ENCODE measurements around the genes HMGB1, HSPH1 and N4BP2L2.

DNA sequence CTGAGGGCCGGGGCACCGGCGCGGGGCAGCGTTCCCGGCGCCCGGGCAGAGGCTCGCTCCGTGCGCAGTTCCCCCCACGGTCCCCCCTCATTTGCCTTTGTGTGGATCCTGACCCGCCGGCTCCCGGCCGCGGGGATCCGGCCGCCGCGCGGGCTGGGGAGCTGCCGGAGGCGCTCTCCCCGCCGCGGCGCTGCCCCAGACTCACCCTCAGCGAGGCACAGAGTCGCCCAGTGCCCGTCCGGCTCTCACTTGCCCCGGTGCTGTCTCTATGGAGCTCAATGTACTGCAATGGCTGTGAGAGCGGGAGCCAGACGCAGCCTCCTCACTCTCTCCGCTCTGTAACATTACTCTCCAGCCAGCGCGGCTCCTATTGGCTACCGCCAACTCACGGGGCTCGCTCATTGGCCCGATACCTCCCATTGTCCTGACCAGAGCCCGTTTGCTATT, at the start of gene HMGB1:
TSS of gene HMGB1 (minus strand) at position 346 of the 447 bp plus-strand sequence.
- RRBS, result under 1% methylated on average over 12 of the region's 43 CpGs

DNA sequence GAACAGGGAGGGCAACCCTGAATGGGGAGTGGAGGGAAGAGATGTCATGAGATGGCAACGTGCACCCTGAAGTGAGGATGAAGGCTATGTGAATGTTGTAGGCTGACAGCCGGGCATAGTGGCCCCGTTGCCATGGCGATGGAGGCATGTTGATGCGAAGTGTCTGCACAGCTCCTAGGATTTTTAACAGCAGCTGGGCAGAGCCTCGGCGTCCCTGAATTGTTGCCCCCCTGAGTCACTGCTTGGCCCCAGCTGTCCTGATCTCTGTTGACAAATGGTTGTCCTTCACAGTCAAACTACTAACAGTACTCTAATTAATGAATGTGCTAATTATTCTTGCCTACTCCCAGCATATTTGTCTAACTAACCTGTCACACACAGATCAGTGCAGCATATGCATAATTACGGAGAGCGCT, 4.7 kb upstream of the ALOX5AP start:
- RRBS, result no CpG with 5 or more reads among the region's 9 CpGs

DNA sequence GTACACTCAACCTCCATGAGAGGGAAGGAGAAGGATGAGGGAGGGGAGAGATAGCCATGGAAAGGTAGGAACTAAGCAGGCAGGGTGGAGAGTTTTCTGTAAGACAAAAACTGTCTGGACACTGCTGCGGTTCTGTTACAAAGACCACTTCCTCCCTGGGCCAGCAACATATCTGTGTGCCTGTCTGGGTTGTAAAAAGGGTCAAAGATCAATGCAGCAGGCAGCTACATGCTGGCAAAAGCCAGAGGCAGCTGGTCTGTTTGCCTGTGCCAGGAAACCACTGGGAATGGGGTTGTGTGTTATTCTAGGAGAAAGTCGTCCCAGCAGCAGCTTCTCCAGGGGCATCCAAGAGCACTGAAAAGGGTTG, 11.0 kb downstream of the ALOX5AP start:
- RRBS, result no CpG with 5 or more reads among the region's 2 CpGs

- RRBS, result no CpG with 5 or more reads among the region's 14 CpGs
Observed at GRCh38 chr13:30847827-30848505, 58.1 kb upstream of the MEDAG start.

- RRBS, result 2% methylated on average over 38 of the region's 73 CpGs
Observed at GRCh38 chr13:31161286-31162096, at the start of gene HSPH1. HSPH1 (minus strand) TSS chr13:31161904.

- RRBS, result no CpG with 5 or more reads among the region's 3 CpGs
Observed at GRCh38 chr13:32126162-32126659, 94.6 kb downstream of the FRY start.

DNA sequence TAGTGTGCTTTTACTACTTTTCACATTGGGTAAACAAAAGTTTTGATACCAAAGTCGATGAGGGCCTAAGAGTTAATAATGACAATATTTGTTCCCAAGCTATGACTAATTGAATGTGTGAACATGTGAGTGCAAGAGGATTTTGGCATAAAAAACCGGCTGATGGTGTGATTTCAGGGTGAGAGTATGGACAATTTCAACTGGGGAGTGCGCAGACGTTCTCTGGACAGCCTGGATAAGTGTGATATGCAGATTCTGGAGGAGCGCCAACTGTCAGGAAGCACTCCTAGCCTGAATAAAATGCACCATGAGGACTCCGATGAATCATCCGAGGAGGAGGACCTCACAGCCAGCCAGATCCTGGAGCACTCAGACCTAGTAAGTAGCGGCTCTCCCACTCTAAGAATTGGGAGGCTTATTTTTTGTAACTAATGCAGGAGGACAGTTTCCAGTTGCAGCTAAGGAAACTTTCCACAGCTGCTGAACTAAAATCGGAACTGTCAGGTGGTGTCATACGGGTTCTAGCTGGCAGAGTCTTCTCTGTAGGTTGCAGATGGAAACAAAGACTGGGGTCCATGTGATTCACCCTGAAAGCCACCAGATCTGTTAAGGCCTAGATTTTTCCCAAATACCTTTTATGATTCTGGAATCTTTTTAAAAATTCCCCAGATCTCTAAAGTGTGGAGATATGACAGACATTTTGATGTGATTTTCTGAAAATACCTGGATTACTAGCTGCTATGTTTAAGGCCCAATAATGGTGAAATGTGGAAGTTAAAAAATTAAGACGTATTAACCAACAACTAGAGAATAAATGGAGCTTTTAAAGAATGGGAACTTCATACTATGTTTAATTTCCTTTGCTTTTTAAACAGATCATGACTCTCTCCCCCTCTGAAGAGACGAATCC, 53.5 kb downstream of the ZAR1L start:
- RRBS, result no CpG with 5 or more reads among the region's 12 CpGs

DNA sequence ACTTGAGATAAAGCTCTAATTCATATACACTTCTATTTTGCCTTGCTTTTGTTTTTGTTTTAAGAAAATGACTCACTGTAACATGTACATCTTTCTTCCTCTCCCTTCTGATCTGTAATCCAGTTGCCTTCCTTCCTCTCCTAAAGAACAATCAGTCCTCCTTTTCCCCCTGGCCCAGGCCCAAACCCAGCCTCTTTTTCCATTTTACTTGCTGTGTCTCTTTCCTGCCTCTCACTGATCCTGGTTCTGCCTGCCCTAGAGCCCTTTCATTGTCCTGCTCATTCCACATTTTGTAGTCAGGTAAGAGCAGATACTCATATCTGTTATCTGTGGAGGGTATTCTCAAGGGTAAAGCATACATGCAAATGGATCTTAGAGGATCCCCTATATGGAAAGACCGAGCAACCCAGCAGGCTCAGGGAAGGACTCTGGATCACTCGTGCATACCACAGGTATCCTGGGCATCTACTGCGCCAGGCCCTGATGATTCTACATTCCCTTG, 50.7 kb downstream of the ZAR1L start:
- RRBS, result no CpG with 5 or more reads among the region's 3 CpGs

DNA sequence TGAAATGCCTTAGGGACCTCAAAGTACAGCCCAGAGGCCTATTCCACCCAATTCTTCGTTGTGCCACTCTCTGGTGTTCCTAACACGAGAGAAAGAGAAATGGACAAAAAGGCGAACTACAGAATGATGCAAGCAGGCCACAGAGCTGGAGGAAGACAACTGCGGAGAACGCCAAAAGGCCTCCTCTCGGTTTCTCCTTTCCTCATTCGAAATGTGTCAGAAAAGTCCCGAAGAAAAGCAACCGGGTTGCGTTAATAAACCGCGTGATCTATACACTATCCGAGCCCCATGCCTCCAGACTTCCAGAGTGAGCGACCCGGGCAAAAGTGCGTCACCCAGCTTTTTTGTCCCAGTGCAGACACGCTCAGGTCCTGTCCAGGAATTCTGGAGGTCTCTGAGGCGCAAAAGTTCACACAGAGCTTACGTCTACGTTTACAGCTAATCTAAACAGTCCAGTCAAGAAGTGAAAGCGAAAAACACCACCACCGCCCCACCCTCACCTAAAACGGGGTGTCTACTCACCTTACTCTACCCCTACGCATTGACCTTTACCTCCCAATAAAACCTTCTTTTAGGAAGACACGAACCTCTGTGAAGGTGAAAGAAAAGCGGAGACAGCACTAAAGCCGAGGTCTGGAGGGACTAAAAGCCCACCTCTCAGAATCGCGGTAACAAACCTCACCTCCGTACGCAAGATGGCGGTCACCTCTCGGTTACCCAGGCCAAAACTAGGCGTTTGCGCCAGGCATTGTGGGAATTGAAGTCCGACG, at the start of gene N4BP2L2:
TSS of gene N4BP2L2 (minus strand) at position 700 of the 770 bp plus-strand sequence.
- RRBS, result 2% methylated on average over 6 of the region's 37 CpGs

DNA sequence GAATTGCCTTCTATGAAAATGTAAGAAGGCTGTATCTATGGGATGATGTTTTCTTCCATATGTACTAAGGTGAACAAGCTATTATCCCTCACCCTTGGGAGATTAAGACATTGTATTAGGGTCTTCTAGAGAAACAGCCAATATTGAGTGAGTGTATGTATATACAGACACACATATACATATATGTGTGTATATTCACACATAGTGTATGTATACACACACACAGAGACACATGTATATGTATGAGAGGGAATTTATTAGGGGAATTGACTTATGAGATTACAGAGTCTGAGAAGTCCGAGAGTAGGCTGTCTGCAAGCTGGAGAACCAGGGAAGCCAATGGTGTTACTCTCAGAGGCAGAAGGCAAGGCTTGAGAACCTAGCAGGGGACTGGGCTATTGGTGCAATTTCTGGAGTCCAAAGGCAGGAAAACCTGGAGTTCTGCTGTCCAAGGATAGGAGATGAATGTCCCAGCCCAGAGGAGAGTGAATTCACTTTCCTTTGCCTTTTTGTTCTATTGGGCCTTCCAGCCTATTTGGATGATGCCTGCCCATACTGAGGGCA, 86.0 kb downstream of the PDS5B start:
- RRBS, result no CpG with 5 or more reads among the region's 1 CpG

GRCh38 chr13:32745775-32746217, 159.5 kb downstream of the PDS5B start:
- RRBS, result no CpG with 5 or more reads among the region's 2 CpGs

- RRBS, result no CpG with 5 or more reads among the region's 3 CpGs
Observed at GRCh38 chr13:32764330-32764986, 178.2 kb downstream of the PDS5B start.

DNA sequence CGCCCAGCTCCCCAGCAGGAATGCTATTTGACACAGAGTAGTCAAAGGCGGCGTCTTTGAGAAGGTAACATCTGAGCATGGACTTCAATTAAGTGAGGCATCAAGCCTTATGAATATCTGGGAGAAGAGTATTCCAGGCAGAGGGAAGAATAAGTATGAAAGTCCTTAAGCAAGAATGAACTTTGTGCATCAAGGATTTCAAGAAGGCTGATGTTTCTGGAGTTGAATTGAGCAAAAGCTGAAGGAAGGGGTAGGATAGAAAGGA, 194.1 kb downstream of the PDS5B start:
- RRBS, result no CpG with 5 or more reads among the region's 3 CpGs

DNA sequence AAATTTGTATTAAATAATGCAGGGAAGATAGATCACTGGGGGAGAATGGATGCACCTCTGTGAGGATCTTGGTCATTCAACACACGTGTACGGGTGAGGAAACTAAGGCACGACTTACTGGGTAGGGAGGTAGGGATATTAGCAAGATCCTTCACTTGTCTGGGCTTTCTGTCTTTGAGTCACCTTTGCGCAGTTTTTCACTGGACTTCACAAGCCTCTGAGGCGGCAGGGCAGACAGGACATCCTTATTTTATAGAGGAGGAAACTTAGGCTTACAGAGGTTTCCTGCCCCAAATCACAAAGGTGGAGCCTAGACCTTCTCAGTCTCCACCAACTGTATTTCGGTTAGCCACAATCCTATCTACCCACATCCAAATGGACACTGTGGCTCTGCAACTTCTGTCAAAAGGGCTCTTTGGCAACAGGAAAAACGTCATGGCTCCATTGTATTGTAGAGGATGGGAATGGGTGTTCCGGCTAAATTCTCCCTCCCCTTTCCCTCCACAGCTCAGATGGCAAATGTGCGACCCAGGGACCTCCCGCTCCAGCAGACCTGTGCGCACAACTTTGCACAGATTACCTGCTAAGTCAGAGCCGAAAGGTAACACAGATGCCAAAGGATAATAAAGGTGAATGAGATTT, 1.1 kb upstream of the KL start:
- RRBS, result no CpG with 5 or more reads among the region's 12 CpGs

DNA sequence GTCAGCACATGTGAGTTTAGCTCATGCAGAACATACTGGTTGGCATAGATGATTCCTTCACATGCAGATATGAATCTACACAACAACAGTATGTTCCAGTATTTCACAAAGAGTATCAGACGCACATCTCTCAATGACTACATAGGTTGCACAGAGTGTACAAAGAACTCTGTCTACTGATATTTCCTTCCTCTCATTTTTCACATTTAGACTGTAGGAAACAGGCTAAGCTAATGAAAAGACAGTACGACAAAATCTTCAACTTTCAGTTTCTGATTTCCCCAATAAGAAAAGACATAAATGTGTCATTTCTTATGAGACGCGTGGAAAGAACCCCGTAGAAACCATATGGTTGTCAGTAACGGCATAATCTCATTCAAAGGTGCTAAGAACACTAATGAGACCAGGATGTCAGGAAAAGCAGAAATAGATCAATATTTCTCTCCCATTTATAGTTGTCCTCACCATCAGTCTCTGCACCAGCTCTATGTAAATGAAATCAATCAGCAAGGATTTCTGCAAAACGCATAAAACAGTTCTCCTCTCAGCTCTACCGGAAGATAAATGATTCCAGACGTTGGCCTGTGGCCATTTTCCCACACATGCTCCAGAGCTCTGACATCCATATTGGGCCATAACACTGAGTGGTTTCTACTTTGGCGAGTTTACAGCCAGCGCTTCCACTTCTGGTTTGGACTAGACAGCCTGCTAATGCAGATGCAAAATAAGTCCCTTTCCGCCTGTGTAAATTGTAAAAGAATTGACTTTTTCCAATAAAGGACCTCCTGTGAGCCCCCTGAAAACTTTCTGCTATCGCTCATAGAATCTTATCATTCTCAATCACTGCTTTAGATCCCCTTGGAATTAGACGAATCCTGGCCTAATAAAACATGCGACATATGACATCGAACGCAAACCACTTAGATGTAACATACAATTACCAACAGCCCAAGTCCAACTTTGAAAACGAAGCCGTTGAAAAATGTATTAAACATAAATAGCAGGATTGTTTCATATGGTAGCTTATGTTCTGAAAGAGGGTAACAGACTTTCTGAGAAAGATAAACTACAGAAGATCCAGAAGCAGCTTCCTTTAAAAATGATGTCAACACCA, 81.0 kb downstream of the STARD13 start:
- RRBS, result no CpG with 5 or more reads among the region's 19 CpGs

DNA sequence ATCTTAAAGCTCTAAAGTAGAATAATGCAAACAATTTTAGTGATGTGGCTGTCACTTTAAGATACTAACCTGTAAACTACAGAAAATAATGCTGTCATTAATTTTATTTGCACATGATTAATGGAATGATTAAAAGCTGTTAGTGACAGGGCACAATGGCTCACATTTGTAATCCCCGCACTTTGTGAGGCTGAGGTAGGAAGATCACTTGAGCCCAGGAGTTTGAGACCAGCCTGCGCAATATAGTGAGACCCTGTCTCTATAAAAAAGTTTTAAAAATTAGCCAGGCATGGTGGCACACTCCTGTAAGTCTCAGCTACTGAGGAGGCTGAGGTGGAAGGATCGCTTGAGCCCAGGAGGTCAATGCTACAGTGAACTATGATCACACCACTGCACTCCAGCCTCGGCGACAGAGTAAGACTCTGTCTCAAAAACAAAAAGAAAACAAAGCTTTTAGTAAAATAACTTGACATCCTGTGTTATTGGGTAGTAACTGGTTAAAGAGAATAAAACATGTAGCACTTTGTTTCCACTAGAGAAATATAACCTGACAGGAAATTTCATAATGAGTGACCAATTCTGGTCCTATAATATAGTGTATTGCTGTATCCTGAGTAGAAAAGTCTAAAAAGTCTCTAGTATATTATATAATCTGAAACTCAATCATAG, 2.8 kb downstream of the STARD13 start:
- RRBS, result no CpG with 5 or more reads among the region's 5 CpGs

DNA sequence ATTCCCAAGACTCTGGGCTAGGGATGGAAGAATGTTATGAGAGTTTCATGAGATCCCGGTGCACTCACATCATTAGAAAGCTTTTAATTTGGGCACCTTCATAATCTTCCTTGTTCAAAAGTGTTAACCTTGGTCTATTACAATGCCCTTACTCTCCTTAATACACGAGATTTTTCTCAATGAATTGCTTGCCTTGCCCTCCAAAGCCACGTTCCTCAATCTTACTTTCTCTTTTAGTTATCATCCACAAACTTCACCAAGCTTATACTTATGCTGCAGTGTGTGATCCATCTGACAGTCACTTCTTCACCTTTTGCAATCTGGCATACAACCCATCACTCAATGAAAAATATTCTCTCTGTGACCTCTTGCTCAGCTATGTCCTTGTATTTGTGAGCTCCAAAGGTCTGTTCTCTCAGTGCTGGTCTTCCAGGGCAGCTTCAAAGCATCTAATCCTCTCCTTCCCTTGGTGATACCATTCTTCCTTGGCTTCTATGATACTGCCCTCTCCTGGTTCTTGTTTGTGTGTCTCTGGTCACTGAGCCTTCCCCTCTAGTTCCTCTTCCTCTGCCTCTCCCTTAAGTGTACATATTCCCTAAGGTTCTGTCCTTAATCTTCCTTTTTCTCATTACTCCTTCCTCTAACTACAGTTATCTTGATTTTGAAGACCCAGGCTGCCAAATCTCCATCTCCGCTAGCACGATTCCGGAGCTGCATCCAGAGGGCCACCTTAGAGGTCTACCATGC, 202.2 kb upstream of the STARD13 start:
- RRBS, result no CpG with 5 or more reads among the region's 6 CpGs

- RRBS, result no CpG with 5 or more reads among the region's 10 CpGs
Observed at GRCh38 chr13:33537640-33538423, 252.3 kb upstream of the STARD13 start.

DNA sequence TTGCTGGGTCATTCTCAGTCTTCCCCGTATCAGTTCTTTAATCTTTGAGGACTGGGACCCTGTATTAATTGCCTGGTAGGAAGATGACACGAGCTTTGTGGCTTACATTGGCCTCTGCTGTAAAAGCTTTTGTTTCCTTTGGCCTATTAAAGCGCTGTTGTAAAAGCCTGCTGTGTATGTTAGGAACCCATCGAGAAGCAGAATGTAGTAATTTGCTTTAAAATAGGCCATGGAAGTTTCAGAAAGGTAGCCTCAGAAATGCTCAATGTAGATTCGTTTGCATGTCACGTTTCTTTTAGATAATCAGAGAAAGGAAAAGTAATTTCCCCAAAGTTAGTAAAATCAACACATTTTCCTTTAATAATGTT, 257.5 kb upstream of the STARD13 start:
- RRBS, result no CpG with 5 or more reads among the region's 6 CpGs

DNA sequence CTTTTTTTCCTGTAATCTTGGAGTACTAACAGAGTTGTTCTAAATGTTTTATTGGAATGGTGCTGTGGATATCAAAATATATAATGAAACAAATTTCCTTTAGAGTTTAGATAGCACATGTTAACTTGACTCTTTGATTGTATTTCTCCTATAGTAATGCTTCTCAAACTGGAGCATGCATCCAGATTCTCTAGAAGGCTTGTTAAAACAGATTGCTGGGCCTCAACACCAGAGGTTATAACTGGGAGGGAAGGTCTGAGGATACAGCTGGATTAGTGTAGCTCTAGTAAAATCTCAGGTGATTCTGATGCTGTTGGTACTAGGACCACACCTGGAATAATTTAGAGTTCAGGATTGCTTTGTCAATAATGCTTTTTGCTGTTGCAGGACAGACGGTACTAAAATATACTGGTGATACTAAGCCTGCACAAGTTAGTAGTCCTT, 258.0 kb upstream of the STARD13 start:
- RRBS, result no CpG with 5 or more reads among the region's 1 CpG

All from pericardium (tissue), 1 donor.